Placental epithelial cell (primary cell): ENCODE results near the genes H4C6, H4C7 and H4C9.

DNA sequence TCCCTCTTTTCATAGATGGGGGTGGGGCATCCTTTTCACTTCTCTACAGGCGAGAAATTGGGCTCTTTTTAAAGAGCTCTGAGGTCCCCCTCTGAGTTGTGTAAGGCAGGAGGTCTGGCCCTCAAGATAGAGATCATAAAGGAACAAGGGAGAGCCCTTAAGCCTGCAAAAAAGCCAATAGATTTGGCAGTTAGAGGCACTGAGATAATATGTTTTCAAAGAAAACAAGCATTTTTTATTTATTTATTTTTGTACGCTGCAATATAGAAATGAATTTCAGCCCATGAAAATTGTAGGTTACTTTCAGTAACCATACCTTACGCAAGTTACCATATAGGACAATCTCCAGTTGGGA is 830 bp upstream of the H1-2 start:
- CAGE, long polyA plus RNA, result no peak

DNA sequence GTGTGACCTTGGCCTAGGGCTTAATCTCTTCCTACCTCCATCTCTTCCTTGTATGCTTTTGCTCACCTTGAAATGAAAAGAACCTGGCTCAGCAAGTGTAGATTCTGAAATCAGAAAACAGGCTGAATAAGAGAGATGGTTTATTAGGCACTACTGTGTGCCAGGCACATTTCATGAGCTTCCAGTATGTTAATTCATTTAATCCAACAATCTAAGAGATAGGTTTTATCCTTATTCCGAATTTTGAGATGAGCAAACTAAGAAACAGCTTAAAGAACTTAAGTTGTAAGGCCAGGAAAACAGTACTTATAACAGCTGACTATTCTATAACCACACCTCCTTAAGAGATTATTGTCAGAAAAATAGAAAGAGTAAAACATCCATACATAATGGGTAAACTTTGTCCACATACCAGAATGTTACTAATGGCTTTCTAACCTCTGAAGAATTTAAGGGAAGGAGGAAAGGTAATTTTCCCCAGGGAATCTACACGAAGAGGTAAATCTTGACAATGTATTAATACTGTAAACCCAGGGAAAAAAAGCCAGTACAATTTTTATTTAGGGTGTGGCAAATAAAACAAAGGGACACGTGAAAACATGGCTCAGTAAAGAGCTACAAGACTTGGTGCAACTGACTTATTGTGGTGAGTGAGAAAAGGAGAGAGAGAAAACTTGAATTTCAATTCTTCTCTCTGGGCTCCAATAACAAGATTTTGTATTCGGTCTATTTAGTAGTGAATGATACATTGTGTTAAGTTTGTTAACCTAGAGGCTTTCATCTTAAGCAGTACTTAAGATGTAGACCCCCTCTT is 2.9 kb downstream of the H2AC6 start:
- CAGE, long polyA plus RNA, result no peak

- CAGE, long polyA plus RNA, result no peak
These were observed 1.4 kb downstream of the H2BC5 start for GRCh38 chr6:26159250-26159871.

- CAGE, long polyA plus RNA, result no peak
These were observed 1.6 kb downstream of the H4C5 start for GRCh38 chr6:26205899-26206617.

- CAGE, long polyA plus RNA, result no peak
These were observed 932 bp downstream of the H2AC8 start for GRCh38 chr6:26217538-26218167.

- CAGE, long polyA plus RNA, result no peak
These were observed 1.7 kb downstream of the H1-3 start for GRCh38 chr6:26232969-26233592.

GRCh38 chr6:26240010-26241006 is at the start of gene H4C6:
Gene H4C6, plus strand, starts transcription at chr6:26240393.
- CAGE, long polyA plus RNA, result no peak

GRCh38 chr6:26246769-26247297 is at the start of gene H4C7:
Gene H4C7, minus strand, starts transcription at chr6:26246996.
- CAGE, long polyA plus RNA, result no peak

DNA sequence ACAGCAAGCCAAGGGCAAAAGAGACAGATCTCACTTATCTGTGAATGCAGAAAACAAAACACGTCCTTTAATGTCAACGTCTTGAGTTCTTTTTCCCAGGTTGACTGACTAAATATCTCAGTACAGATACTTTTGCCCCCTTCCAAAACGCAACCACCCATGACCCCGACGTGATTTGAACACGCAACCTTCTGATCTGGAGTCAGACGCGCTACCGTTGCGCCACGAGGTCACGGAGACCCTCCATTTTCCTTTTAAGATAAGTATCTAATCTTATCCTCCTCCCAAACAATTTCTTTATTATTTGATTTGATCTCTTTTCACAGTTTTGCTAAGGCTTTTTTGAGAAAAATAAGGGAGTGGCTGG is 33.6 kb upstream of the H4C8 start:
- CAGE, long polyA plus RNA, result no peak

- CAGE, long polyA plus RNA, result no peak
These were observed 16.1 kb downstream of the BTN2A1 start for GRCh38 chr6:26473559-26474490.

DNA sequence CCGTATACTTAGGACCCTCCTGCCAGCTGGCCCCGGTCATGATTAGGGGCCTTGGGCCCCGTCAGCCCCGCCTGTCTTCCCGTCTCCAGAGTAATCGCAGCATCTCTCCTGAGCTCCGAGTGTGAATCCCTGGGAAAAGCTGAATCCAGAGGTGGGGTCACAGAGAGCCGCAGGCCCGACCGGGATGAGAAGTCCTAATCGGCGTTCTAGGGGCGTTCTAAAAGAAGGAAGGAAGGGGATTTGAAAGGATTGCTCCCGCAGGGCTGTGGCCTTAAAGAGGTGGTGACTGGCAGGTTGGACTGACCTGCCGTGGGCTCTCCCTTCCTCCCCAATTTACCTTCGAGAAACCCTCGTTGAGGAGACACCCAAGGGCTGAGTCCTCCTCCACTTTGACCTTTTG is 407 bp downstream of the HMGN4 start:
- CAGE, long polyA plus RNA, result no peak

DNA sequence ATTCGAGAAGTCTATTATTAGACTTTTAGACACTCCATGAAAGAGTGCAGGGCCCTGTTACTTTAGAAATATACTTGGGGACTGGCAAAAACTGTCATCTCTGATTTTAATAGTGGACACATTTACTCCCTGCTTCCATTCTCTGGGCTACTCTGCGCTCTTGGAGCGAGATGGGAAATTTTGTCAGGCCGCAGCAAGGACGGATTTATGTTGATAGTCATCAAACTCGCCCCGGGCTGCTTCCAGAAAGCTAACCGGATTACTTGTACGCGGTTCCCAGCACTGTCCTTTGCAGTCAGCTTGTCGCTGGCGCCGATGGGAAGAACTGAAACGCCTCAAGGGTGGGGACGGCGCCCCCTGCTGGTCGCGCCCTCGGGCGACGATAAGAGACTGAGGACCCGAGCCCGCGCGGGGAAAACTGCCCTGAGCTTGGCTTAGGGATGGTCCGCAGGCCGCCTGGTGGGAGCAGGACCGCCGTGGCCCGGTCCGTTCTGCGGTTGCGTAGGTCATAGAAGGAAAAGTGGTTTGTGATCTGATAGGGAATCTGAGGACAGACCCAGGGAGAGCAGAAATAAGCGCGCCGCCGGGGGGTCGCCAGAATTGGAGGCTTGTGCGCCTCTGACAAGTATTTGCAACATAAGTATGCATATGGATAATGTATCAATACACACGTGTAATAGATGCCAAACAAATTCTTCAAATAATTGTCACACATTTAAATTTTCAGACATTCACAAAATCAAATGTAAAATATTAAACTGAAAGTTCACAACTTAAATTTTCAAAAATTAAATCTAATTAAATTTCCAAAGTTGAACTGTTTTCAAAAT is 946 bp upstream of the ABT1 start:
- CAGE, long polyA plus RNA, result no peak

DNA sequence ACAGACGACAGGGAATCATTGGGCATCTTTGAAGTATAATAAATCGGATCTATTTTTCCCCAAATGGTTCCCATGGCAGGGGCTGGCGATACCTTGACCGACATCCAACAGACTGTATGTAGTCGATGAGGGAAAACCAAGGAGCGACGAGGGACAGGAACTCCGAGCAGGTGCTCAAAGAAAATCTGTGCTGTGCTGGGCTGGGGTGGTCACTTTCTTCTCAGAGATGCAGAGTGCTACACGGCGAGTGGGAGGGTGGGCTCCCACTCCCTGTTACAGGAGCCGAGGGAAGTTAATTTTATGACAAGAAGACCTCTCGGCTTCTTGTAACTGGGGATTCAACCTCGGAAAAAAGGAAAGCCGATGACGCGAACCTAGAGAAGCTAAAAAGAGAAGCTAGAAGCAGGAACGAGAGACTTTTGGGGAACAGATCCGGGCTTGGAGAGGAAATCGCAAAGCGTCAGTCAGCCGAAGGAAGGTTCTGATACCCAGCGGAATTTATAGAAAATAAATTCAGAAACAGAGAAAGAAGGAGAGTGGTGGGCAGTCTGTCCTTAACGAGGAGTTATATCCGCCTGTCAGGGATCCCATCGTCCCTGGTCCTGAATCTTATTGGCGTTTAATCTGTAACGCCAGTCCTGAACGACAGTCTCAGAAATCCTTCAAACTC is 84.5 kb upstream of the ZNF322 start:
- CAGE, long polyA plus RNA, result no peak

- CAGE, long polyA plus RNA, result no peak
These were observed 96.9 kb upstream of the ZNF322 start for GRCh38 chr6:26756433-26756885.

DNA sequence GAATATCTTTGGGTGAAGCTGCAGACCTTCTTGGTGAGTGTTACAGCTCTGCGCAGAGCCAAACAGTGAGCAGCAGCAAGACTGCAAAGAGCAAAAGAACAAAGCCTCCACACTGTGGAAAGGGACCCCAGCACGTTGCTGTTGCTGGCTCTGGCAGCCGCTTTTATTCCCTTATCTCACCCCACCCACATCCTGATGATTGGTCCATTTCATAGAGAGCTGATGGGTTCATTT is 176.6 kb downstream of the H2BC11 start:
- CAGE, long polyA plus RNA, result no peak

DNA sequence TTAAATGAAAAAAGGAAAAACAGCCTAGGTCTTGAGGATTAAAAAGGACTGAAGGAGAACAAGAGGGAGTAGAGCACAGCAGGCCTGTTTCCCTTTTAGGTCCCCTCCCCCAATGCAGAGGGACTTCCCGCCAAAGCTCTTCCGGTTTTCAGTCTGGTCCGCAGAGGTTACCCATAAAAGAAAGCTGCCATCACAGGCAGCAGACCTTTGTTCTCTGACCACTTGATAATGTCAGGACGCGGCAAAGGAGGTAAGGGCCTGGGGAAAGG is at the start of gene H4C9:
TSS of gene H4C9 (plus strand) at position 202 of the 269 bp plus-strand sequence.
- CAGE, long polyA plus RNA, result no peak

DNA sequence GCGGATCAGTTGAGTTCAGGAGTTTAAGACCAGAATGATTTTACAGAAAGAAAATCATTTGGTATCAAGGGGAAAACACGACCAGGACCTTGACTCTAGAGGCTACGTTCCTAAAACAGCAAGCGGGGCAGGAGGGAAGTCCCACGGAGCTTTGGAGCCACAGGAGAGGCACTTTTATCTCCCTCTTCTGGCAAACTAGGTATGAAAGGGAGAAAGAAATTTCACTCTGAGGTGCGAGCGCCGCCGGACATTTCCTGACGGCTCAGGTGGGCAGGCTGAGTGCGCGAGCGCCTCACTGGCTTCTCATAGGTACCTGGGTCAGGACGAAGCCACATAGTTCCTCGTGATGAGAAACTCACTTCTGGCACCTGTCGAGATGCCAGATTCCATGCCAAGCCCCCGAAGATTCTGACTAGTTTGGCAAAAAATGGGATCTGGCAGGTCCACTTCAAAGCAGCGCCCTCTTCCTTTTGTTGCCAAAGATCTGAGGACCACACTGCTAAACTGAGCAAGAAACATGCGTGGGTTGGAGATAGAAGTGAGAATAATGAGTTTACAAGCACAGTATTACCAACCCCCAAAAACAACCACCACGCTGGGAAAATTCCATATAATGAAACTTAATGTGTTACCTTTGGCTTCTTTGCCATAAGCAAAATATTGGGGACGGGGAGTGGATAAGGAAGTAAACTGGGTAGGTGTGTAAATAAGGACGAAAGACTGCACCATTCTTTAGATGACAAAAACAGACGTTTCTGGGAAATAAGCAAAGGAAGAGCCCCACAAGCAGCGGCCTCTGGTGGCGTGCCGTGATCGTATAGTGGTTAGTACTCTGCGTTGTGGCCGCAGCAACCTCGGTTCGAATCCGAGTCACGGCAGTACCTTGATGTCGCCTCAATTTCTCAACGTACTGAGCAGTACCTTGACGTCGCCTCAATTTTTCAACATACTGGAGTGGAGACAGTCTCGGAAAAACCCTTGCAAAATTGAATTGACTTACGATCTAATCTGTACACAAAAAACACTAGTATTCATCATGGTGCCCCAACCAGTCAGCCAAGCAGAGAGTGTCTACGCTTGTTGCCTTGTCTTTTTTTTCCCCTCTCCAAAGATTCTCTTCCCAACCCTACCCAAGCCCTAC is 10.8 kb downstream of the H2AC12 start:
- CAGE, long polyA plus RNA, result no peak

- CAGE, long polyA plus RNA, result no peak
These were observed 31.3 kb downstream of the H2AC12 start for GRCh38 chr6:27178245-27178618.

GRCh38 chr6:27238394-27239305 is 8.9 kb upstream of the PRSS16 start:
- CAGE, long polyA plus RNA, result no peak

- CAGE, long polyA plus RNA, result no peak
These were observed 4.2 kb downstream of the PRSS16 start for GRCh38 chr6:27251472-27252259.